ENCODE measurements around the genes CSN1S1, HTN3 and CSN3.

GRCh38 chr4:57040571-57041061 is 61.9 kb downstream of the POLR2B start:
- RAMPAGE, long total RNA, result no peak
- RRBS, result no CpG with 5 or more reads among the region's 6 CpGs

DNA sequence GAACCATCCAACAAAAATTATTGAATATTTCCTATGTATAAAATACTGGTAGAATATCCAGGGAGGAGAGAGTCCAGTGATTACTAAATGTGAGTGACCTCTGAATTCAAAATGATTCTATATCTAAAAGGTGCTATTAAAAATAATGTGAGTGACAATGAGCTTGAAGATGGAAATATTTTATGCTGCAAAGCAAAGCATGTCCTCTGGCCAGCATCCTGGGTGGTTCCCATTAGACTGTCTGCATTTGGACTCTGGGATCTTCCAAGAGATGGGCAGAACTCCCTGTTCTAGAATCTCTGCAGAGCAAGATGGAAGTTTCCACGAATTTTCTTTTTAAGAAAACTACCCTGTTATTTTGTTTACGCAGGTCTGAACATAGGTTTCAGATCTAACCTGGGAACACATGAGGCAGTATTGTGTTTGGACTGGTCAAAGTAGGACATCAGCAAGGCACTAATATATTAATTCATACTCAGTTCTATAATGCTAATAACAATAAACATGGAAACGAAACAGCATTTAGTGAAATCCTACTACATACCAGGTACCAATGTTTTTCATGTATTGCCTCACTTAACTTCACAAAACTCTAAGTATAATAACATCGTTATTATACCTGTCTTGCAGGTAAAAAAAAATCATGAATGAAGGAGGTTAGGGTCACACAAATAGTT is 13.0 kb downstream of the IGFBP7 start:
- RAMPAGE, long total RNA, result no peak
- RRBS, result no CpG with 5 or more reads among the region's 4 CpGs

- RAMPAGE, long total RNA, result no peak
- RRBS, result no CpG with 5 or more reads among the region's 7 CpGs
Observed at GRCh38 chr4:58163015-58163669, 1053.0 kb upstream of the IGFBP7 start.

GRCh38 chr4:61202002-61202258 is 1.8 kb downstream of the ADGRL3 start:
- RAMPAGE, long total RNA, result no peak
- RRBS, result 0% methylated on average over 2 of the region's 14 CpGs

GRCh38 chr4:61372379-61372761 is 172.2 kb downstream of the ADGRL3 start:
- RAMPAGE, long total RNA, result no peak
- RRBS, result no CpG with 5 or more reads among the region's 5 CpGs

DNA sequence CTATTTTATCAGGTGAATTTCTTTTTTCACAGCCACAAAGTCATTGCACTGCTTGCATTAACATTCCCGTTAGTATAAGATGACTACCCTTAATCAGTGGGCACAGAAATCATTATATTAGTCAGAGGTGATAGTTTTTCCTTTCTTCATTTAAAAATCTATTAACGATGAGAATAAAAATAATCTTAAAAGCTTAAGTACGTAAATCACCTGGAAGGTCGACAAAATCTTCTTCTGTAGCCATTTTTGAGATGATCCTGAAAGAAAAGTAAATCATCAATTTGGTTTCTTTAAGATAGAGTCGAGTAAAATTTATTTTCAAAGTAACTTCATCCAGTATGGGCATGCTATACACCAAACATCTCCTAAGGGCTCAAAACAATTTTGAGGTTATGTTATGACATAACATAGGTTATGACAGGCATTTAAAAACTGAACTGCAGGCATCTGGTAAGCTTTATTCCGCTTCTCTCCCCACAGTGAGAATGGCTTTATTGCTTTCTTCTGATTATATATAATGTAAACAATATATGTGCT is 1.3 kb downstream of the CENPC start:
- RAMPAGE, long total RNA, result no peak
- RRBS, result no CpG with 5 or more reads among the region's 6 CpGs

DNA sequence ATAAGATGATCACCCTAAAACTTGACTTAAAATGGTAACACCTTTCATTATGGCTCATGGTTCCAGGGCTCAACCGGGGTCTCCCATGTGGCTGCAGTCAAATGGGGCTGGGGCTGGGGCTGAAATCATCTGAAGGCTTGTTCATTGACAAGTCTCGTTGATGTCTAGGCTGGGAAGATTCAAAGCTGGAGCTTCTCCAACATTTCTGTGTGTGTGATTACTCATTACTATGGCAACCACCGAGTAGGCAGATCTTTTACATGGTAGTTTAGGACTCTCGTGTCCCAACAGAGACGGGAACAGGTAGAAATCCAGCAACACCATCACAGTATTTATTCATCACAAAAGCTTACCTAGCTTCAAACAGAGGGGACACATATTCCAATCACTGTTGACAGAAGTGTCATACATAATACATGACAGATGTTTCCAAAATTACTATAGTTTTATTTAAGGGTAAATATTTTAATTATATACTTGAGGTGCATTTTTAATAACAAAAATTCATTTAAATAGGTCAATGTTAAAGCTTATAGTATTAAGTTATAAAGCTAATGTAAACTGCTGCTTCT is 7.7 kb downstream of the YTHDC1 start:
- RAMPAGE, long total RNA, result no peak
- RRBS, result no CpG with 5 or more reads among the region's 5 CpGs

DNA sequence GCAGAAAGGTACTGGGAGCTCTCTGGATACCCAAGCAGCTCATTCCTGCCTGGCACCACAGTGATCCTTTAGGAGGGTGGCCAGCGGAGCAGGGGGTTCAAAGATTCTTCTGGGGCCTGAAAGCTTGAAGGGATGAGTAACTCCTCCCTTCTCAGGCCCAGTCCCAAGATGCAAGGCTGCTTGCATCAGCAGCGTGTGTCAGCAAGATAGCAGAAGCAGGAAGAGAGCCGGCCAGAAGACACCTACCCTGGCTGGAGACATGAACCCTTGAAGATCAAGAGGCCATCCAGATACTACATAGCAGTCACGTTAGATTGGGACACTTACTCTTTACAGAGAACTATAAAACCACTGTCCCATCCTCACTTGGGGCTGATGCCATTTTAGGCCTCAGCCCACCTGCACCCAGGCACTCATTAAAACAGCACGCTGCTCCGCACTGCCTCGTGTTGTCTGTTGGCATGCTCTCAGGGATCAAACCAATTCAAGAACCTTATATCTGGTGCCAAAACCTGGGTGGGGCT is 6.6 kb downstream of the UGT2B17 start:
- RAMPAGE, long total RNA, result no peak
- RRBS, result no CpG with 5 or more reads among the region's 7 CpGs

GRCh38 chr4:68576341-68576540 is 119 bp upstream of the UGT2B17 start:
- RAMPAGE, long total RNA, result no peak
- RRBS, result no CpG with 5 or more reads among the region's 1 CpG

DNA sequence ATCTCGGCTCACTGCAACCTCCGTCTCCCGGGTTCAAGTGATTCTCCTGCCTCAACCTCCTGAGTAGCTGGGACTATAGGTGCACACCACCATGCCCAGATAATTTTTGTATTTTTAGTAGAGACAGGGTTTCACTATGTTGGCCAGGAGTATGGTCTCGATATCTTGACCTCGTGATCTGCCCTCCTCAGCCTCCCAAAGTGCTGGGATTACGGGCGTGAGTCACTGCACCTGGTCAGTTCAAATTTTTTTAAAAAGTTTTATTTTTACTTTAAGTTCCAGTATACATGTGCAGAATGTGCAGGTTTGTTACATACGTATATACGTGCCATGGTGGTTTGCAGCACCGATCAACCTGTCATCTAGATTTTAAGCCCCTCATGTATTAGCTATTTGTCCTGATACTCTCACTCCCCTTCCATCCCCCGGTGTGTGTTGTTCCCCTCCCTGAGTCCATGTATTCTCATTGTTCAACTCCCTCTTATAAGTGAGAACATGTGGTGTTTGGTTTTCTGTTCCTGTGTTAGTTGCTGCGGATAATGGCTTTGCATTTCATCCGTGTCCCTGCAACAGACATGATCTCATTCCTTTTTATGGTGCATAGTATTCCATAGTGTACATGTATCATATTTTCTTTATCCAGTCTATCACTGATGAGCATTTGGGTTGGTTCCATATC is 20.4 kb downstream of the UGT2B15 start:
- RAMPAGE, long total RNA, result no peak
- RRBS, result no CpG with 5 or more reads among the region's 13 CpGs

GRCh38 chr4:68816355-68816731 is 549 bp downstream of the UGT2B10 start:
- RAMPAGE, long total RNA, result no peak
- RRBS, result no CpG with 5 or more reads among the region's 2 CpGs

- RAMPAGE, long total RNA, result no peak
- RRBS, result no CpG with 5 or more reads among the region's 2 CpGs
Observed at GRCh38 chr4:68871538-68872305, 55.9 kb downstream of the UGT2B10 start.

DNA sequence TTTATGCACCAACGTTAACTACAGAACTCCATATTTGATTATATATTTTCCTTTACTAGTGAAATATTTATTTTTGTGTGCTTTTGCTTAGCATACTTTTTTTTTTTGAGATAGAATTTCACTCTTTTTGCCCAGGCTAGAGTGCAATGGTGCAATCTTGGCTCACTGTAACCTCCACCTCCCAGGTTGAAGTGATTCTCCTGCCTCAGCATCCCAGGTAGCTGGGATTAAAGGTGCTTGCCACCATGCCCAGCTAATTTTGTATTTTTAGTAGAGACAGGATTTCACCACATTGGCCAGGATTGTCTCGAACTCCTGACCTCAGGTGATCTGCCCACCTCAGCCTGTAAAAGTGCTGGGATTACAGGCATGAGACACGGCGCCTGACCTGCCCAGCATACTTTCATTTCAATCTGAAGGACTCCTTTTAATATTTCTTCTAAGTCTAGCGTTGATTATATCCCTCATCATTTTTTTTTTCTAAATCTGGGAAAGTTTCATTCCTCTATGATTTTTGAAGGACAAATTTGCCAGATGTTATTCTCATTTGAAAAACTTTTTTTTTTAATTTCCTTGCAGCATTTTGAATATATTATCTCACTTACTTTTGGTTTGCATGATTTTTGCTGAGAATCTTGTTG is 45.4 kb downstream of the UGT2B11 start:
- RAMPAGE, long total RNA, result no peak
- RRBS, result no CpG with 5 or more reads among the region's 5 CpGs

GRCh38 chr4:69493393-69493902 is 2.3 kb downstream of the UGT2B4 start:
- RAMPAGE, long total RNA, result no peak
- RRBS, result no CpG with 5 or more reads among the region's 6 CpGs

GRCh38 chr4:69726379-69727054 is 33.9 kb downstream of the SULT1B1 start:
- RAMPAGE, long total RNA, result no peak
- RRBS, result no CpG with 5 or more reads among the region's 6 CpGs

- RAMPAGE, long total RNA, result no peak
- RRBS, result no CpG with 5 or more reads among the region's 3 CpGs
Observed at GRCh38 chr4:69930853-69931205, at the start of gene CSN1S1. CSN1S1 (plus strand) TSS chr4:69931068.

DNA sequence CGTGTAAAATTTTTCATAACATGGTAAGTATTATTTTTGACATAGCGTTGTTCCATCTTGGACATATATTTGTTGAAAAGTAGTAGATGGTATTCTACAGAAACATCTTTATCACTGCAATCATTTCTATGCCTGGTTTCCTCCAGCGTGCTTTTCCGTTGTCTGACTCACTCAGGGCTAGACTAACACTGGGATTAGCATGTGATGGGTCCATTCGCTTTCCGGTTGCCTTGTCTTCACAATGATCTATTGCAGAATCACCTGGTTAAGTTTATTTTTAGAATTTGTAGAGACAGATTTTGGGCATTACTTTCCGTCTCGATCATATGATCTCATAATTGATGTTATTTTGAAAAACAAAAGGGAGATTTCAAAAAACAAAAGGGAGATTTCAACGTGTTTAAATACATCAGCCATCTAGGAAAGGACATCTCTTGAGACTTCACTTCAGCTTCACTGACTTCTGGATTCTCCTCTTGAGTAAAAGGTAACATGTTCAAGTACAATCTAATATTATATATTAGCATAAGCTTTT is at the start of gene HTN3:
Gene HTN3, plus strand, starts transcription at position 430 of the 535 bp plus-strand sequence.
- RAMPAGE, long total RNA, result no peak
- RRBS, result no CpG with 5 or more reads among the region's 9 CpGs

- RAMPAGE, long total RNA, result no peak
- RRBS, result no CpG with 5 or more reads among the region's 3 CpGs
Observed at GRCh38 chr4:70242346-70242753, at the start of gene CSN3. CSN3 (plus strand) TSS chr4:70242597.

- RAMPAGE, long total RNA, result no peak
- RRBS, result no CpG with 5 or more reads among the region's 5 CpGs
Observed at GRCh38 chr4:70734122-70734961, 12.6 kb downstream of the RUFY3 start.

DNA sequence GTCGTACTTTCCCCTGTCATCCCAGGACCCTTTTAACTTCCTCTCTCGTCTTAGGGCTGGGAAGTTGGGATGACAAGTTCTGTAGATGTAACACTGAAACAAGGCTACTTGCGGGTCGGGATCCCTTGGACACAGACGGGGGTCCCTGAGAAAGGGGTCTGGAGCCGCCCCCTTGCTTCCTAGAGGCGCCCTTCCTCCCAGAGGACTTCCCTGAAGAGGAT is 734 bp downstream of the MOB1B start:
- RAMPAGE, long total RNA, result no peak
- RRBS, result no CpG with 5 or more reads among the region's 7 CpGs